ENCODE results near the genes KLF18 and PRDX1.

DNA sequence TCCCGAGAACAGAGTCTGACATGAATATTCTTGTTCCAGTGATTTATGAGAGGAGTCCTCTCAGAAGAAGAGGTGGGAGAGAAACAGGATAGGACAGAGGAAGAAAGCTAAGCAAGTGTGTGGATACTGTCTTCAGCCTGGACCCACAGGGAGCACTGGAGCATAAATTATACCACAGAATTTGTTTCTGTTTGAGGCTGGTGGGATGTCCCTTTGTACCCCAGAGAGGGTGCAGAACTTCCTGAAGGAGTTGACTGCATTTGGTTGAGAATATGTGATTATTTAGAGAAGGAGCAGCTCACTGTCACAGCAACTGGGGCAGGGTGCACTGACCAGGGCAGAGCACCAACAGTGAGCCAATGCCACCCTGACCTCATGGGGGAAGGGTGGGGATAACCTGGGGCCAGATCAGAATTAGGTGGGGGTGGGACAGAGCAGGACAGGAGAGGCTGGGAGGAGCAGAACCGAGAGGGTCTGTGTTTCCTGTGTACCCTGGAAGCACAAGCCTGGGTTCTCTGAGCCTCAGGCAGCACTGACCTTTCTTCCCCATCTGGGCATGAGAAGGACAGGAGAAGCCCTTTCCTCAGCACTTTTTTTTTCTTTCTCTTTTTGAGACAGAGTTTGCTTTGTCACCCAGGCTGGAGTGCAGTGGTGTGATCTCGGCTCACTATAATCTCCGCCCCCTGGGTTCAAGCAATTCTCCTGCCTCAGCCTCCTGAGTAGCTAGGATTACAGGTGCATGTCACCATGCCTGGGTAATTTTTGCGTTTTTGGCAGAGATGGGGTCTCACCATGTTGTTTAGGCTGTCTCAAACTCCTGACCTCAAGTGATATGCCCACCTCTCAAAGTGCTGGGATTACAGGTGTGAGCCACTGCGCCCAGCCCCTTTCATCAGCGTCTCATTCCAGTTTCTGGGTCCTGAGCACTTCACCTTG, 36.4 kb upstream of the SLC6A9 start:
- PRO-cap = no peak

- PRO-cap = no peak
Observed at GRCh38 chr1:44141465-44141917, at the start of gene KLF18. TSS of gene KLF18 (minus strand) at chr1:44141631.

- PRO-cap = no peak
Observed at GRCh38 chr1:44233645-44234602, 20.7 kb downstream of the DMAP1 start.

DNA sequence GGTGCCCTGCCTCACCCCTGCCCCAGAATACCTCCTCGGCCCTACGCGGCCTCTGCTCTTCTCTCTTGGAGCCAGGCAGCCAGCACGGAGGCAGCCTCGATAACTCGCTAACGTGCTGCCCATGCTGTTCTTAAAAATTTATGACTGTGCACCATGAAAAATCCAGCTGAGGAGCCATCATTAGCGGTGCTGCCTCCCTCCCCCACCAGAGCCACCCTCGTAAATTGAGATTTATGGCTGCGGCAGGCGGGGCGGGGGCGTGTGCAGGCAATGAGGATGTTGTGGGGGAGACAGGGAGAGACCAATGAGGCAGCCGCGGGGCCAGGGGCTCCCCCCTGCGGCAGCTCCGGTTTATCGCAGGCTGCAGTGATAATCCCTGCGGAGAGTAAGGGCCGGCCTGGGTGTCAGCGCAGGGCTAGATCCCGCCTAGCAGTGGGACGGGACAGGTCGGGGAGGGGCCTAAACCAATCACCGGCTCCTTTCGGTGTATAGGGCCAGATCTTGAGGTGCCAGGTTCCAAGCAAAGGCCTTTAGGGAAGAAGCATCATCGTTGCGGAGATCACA, 24.8 kb downstream of the DMAP1 start:
- PRO-cap = no peak

DNA sequence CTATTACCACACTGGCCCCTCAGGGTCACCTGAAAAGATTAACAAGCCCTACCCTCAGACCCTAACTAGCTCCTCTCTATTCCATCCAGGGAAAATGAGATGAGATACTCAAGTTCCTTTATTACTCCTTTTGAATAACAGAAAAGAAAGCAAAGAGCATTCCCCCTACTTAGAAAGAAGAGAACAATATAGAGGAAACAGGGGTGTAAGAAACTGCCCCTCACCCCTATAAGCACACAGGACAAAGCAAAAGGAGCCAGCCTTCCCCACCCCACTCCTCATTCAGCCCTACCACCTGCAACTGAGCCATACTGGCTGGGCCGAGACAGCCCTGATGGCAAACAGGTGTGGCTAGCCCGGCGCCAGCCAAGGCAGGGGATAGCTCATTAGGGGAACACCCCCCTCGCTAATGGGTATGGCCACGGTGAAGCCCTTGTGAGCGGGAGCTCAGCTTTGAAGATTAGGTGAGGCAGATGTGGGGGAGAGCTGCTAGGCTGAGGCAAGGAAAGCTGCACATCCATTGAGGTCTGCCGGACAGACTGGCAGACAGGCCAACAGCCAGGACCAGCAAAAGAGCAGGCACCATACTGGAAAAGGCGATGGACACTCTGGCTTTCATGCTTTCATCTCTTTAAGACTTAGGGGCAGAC, 65.6 kb downstream of the ERI3 start:
- PRO-cap = no peak

DNA sequence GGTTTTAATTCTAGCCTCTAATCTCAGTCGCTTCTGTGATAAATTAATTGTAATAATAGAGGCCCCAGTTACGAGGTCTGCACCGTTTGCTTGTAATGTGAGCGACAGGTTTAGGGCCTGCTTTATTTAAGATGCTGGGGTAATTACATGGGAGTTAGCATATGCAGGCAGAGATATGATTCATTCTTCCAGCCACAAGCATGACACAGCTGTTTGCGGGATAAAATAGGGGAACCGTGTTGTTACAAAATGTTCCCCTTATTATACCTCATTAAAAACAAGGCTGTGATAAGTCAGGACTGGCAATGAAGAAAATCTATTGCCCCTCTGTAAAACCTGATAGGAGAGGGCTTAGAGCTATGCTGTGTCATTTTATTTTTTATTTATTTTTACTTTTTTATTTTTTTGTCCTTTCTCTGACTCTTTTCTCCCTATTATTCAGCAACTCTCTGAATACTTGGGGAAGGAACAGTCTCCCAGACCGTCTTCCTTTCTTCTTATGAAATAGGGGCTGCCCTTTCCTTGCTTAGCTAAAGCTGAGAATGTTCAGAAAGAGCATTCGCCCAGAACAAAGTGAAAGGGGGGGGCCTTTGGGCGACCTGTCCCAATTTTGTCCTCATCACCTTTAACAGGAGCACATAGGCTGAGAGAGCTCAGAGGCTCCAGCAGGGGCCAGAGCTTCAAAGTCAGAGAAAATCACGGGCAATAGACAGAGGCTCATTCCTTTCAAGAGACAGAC, 80.8 kb downstream of the RNF220 start:
- PRO-cap = unidirectional peak, minus-strand start at position 501 of the sequence

DNA sequence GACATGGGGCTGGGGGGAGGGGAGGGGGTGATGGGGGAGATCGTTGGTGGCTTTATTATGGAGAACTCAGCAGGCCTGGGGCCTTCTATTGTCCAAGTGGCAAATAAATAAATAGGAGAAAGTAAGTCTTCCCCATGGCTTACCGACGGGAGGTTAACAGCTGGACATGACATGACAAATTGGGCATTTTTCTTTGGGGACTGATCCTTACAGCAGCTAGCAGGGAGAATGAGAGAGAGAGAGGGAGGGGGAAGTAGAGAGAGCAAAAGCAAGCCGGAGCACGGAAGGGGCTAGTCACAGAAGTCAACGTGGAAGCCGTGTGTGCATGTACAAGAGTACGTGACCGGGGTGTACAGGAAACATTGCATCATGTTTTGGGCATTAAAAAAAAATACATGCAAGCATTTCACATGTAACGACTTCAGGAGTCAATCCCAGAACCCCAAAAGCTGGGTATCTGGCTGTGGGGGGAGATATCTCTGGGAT, 130.9 kb downstream of the TMEM53 start:
- PRO-cap = no peak

DNA sequence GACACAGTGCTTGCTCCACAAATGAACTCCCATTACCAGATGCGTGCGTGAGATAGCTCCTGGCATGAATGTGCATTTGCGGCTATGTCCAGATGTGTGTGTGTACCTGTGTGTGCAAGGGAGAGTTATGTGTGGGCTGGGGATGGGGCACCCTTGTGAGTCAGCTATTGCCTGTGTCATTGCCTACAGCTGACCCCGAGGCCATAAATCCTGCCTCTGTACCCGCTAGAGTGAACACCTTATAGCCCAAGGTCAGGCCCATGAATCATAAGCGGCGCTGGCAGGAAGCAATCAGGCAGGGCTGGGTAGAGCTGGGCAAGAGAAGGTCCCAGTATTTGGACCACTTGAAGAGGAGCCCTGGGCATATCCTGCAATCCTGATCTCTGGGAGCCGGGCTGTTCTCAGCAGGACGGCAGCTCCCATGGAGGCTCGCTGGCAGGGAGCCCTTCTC, 86.4 kb downstream of the TMEM53 start:
- PRO-cap = no peak

GRCh38 chr1:44778568-44778831, 3.2 kb downstream of the RPS8 start:
- PRO-cap = no peak

DNA sequence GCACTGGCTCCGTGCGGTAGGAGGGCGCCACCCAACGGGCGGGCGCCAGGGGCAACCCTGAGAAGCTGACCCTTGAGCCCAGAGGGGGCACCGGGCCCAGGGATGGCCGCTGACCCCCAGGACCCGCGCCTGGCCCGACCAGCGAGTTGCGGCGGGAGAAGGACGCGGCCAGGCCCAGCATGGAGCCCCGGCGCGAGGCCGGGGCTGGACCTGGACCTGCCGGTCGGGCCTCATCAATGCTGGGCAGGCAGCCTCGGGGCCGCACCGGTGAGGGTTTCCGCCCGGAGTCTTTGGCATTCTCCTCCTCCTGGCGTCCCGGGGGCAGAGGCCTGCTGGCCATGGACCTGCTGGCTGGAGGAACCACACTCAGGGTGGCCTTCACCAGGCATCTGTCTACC, 823 bp downstream of the DYNLT4 start:
- PRO-cap = no peak

DNA sequence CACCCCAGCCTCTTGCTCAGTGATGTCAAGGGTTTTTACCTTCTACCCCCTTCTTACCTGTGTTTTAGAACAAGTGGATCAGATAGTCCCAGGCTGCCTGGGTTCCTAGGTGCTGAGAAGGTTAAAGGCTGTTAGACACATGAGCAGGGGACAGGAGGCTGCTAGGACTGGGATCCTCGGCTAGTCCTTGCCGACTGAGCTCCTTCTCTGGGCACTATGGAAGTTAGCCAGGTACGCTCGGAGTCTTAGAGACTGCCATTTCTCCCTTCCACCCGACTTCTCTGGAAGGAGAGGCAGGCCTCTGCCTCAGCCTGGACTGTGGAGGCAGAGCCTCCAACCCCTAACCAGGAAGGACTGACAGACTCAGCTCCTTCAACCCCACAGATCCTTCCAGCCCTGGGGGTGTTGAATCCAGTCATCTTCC, 412 bp downstream of the DYNLT4 start:
- PRO-cap = no peak

DNA sequence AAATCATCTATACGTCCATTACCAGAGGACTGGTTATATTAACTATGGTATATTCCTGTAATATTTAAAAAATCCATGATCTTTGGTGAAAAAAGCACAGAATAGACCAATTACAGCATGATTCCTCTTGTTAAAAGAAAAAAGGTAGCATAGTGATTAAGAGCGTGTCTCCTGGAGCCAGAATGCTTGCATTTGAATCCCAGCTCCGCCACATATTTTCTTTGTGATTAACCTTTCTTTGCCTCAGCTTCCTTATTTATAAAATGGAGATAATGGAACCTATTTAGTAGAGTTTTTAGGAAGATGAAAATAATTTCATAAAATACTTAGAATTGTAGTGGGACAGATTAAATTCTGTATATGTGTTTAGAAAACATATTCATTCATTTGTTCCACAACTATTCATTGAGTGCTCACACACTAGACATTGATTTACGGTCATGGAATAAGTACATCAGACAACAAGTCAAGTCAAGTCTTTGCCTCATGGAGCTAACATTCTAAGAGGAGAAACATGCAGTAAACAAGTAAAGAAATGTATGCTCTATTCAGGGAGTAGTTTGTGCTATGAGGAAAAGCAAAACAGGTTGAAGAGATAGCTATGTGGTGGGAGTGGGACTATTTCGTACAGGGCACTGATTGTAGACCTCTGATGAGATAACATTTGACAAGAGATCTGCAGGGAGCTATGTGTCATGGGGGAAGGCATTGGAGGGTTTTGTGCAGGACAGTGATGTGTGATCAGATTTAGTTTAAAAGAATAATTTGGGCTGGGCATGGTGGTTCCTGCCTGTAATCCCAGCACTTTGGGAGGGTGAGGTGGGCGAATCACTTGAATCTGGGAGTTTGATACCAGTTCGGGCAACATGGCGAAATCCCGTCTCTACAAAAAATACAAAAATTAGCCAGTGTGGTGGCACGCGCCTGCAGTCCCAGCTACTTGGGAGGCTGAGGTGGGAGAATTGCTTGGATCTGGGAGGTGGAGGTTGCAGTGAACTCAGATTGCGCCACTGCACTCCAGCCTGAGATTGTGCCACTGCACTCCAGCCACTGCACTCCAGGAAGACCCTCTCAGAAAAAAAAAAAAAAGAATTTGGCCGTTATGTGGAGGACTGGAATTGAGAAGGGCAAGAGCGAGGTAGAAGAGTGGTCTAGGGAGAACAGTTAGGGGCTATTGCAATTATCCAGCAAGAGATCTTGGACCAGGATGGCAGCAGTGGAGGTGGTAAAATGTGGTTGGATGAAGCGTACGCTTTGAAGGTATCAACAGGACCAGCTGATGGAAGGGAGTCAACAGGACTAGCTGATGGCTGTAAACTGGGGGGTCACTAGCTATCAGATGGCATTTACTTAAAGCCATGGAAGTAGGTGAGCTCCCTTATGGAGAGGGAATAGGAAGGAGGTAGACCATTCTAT, 9.2 kb downstream of the BTBD19 start:
- PRO-cap = no peak

DNA sequence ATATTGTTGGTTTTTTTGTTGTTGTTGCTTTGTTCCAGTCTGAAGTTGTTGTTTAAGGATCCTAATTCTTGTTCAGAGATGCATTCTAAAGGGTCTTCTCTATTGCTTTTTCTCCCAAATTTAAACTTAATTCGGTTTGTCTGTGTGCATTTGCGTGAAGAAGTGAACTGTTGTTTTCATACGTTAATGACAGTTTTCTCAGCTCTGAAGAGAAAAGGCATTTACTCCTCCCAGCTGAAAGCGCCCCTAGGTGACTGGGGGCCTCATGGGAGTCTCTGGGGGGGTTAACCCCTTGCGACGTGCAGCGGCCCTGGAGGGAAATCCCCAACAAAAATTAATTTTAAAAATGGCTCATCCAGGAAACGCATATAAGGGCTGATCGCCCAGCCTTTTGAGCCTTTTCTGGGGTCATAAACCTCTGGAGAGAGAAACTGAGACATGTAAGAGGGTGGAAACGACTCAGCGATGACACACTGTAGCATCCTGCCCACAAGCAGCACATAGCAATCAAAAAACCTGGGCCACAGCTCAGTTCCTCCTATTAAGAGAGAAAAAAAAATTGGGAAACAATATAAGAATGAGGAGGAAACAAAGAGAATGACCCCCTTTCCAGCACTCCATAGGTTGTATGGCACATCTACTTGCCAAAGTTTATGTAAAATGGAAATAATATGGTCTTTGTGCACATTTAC, 20.4 kb upstream of the HPDL start:
- PRO-cap = no peak

- PRO-cap = no peak
Observed at GRCh38 chr1:45327691-45328941, 1.4 kb downstream of the HPDL start.

- PRO-cap = no peak
Observed at GRCh38 chr1:45340846-45341533, 1.0 kb downstream of the TOE1 start.

DNA sequence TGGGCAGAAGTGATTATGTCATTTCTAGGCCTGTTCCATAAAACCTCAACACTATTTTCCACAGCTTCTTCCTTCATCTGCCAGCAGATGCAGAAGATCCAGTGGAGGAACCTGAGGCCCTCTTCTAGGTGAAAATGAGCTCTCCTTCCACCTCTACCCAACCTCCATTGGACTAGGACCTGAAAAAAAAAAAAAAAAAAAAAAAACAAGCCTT, 58.7 kb downstream of the TOE1 start:
- PRO-cap = no peak

GRCh38 chr1:45521645-45522480, at the start of gene PRDX1:
TSS of gene PRDX1 (minus strand) at chr1:45521884.
- PRO-cap = bidirectional peak, plus-strand start at chr1:45522072, minus-strand start at chr1:45521884; bidirectional peak, plus-strand start at chr1:45522324, minus-strand start at chr1:45522287

DNA sequence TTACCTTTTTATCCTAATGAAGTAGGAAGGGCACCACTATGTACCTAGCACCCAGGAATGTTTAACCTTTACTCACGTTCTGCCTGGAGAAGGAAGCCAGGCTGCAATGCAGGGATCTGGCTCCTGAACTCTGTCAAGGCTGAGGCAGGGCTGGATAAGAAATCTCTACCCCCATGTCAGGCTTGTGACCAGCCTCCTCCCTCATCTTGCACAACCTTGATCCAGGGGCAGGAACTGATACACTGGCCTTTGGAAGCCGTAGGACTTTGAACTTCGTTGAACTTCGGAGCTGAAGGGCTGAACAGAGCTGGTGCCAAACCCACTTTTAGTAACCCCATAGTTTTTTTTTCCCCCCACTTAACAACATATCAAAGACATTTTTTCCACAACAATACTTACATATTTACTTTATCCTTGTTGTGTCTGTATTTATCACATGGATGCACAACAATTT, 8.0 kb upstream of the AKR1A1 start:
- PRO-cap = no peak

DNA sequence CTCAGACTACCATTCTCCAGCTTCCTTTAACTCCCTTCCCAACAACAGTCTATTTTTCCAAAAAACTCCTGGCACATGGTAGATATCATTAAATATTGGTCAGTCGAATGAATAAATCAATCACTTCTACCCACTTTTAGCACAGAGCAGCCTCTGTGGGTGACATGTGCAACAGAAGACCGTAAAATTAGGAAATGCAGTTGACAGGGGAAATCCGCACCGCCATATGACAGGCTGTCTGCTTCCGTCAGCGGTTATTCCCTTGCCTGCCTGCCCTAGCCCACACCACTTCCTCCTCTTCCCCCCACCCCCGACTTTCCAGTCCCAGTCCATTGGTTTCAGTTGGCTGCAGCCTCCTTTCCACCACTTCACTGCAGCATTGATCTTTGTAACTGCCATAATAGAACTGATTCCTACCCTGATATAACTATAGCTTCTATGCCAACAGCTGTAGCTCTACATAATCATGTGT, 6.8 kb upstream of the AKR1A1 start:
- PRO-cap = bidirectional peak, plus-strand start at position 250 of the sequence, minus-strand start at position 228 of the sequence

- PRO-cap = no peak
Observed at GRCh38 chr1:45609052-45610337, 14.4 kb downstream of the CCDC17 start.